ENCODE results near the gene NFKBIZ.

GRCh38 chr3:100613993-100614507 lies 4.6 kb downstream of the ADGRG7 start:
- PRO-cap, 4 experiments: no peak in any of the 4 experiments
- RAMPAGE, long total RNA, 4 experiments: no peak in any of the 4 experiments

DNA sequence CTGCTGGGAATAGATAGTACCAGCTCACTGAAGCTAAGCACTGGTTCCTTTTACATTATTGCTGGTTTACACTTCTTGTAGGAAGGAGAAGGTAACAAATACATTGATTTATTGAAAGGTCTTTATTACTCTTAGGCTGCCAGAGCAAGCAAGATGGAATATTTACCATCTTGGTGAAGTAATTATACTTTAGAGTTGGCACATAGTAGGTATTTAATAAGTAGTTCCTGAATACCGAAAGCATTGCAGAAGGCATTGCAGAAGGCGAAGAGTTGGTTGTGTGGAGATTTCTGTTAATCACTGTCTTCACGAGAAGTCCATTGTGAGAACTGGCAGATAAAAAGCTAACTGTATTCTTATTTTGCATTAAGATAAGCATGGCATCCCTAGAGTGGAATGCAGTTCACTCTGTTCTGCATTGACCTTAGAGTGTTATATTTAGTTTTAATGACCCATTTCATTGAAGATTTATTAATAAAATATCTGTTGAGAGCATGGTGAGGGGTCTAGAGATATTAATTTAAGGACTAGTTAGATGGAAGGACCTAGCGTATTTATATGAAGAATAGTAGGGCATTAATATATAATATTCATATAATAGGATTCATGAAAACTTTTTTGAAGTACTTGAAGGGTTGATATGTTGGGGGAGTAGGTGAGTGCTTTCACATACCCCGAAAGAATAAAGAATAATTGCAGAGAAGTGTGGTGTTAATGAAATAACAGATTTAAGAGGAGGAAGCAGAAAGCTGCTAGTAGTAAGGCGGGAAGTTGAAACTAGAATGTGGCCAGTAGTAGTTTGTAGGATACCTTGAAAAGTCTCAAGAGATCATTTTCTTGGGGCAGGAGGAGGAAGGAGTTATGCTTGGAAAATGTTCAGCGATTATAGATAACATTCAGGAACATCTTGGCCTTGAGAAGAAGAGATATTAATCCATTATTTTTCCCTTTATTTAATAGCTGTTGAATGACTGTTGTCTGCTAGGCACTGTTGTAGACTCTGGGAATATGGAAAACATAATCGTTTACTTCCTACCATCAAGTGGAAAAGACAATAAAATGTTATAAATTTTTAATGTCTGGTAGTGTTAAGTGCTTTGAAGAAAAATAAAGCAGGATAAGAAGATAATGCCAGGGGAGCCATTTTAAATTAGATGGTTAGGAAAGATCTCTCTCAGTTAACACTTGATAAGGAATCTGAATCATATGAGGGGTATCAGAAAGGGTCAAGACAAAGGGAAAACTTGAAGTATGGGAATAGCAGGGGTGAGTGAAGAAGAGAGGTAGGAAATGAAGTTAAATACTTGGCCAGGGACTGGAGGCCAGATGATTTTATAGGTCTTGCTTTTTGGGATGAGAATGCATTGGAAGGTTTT lies 2.9 kb downstream of the TFG start:
- PRO-cap, 4 experiments: no peak in any of the 4 experiments
- RAMPAGE, long total RNA, 4 experiments: no peak in any of the 4 experiments

DNA sequence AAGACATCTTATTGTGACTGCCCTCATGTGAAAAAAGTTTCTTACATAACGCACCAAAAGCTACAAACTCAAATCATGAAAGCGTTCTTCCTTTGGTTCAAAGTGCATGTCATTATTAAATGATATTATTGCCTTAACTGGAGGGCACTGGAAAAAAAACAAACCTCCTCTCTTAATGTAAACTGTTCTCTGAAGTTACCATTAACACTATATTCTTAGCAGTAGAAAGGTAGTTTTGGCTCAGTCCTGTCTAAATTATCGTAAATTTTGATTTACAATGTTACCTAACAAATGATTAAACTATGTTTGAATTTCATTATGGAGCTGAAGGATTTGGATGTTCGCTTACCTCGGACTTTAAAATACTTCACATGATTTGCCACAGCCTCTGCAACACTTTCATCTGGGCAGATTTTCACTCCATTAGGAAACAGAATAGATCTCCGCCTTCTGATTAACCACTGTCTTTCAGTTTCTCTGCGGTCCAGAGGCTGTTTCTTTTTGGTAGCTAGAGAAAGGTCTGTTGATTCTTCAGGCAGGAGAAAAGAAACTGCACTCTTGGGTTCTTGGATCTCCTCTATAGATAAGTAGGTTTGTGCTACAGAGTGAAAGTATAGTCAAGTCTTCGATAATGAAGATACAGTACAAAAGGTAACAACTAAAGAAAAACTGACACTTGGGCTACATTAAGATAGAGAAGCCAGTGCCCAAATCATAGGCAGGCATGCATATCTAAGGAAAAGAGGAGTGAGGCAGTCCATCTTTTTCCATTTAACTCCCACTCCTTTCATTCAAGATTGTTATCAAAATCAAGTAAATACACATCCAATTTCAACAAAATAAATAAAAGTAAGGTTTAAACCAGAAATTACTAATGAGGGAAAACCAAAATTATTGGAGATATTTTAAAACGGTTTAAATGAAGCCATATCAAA lies 873 bp downstream of the IMPG2 start:
- PRO-cap, 4 experiments: no peak in any of the 4 experiments
- RAMPAGE, long total RNA, 4 experiments: no peak in any of the 4 experiments

DNA sequence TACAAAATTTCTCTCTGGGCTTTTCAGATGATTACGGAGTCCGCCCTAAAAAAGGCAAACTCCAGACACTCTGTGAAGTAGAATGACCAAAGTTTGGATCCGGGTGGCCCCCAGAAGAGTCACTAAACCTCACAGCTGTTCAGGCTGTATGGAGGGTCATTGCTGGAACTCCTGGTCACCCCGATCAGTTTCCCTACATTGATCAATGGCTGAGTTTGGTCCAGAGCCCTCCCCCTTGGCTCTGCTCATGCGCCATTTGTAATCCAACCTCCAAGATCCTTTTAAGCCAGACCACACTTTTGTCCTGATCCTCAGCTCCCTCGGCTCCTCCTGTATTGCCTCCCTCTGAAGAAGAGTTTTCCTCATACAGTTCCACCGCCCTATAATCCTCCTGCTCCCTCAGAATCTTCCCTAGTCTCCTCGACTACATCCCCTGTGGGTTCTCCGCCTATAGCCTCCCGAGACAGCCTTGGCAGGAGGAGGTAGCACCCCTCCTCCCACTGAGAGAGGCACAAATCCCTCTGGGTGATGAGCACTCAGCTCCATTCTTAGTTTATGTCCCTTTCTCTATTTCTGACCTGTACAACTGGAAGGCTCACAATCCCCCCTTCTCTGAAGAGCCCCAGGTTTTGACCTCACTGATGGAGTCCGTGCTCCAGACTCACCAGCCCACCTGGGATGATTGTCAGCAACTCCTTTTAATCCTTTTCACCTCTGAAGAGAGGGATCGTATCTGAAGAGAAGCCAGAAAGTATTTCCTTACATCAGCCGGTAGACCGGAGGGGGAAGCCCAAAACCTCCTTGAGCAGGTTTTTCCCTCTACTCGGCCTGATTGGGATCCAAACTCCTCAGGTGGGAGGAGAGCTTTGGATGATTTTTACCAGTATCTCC lies 42.1 kb downstream of the ZBTB11 start:
- PRO-cap, 4 experiments: no peak in any of the 4 experiments
- RAMPAGE, long total RNA, 4 experiments: no peak in any of the 4 experiments

DNA sequence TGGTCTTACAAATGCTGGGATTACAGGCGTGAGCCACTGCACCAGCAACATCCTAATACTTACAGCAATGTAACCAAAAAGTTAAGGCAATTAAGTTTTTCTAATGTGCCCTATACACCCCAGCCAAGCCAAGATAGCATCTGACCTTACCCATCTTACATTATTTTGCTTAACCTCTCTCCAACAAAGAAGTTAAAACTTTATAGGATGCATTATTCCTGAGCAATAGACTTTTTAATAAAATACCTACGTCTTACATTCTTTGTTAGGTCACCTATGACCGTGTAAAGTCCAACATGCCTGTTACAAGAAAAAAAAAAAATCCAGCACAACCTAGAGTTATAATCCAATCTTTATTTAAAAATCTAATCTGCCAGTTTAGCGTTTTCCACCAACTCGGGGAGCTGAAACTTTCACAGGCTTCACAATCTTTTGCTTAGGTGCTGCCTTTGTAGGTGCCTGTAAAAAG lies 3.9 kb upstream of the ZBTB11 start:
- PRO-cap, 4 experiments: no peak in any of the 4 experiments
- RAMPAGE, long total RNA, 4 experiments: start-site peak on the plus strand in 2 of 4 experiments, centred at positions 376 to 402 of the sequence, 50 to 72 reads per replicate

GRCh38 chr3:101784815-101785797 lies 6.1 kb downstream of the NXPE3 start:
- PRO-cap, 4 experiments: peak in 3 of 4 experiments; most common plus-strand start chr3:101785559 (in 2); most common minus-strand start chr3:101785279 (in 3)
- RAMPAGE, long total RNA, 4 experiments: start-site peak on the plus strand in 2 of 4 experiments, at chr3:101785380-101785411 at its widest, 13 to 15 reads per replicate

DNA sequence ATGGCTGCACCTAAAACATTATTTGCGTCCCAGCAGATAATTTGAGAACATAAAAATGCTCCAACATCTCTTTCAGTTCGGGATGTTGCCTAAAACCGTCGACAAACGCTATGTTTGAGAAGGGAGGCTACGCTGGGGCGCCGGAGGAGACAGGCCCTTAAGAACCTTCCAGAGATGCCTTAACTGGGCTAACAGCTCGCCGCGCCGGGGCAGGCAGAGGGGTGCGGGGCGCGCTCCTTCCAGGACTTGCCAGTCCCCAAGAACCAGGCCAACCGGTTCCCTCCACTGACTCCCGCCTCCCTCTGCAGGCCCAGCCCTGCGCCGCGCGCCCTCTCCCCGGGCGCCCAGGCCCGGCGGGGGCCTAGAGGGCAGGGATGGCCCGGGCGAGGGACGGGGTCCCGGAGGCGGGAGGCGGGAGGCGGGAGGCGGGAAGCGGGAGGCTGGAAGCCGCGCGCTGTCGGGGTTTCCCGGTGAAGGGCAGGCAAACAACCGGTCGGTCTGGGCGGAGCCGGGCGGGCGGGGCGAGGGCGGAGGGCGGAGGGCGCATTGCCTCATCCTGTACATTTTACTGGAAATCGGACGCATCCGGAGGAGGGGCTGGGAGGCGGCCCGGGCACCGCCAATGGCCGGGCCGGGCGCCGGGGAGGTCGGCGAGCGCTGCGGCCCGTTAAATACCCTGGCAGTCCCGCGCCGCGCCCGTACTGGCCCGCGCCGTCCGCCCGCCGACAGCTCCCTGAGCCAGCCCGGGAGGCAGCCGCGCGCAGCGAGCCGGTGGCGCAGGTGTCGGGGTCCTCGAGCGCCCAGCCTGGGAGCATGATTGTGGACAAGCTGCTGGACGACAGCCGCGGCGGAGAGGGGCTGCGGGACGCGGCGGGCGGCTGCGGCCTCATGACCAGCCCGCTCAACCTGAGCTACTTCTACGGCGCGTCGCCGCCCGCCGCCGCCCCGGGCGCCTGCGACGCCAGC lies at the start of gene NFKBIZ:
TSS of gene NFKBIZ (plus strand) at position 699 of the 966 bp plus-strand sequence.
- PRO-cap, 4 experiments: peak in 4 of 4 experiments; most common plus-strand start position 670 of the sequence (in 3); most common minus-strand start position 472 of the sequence (in 2)
- RAMPAGE, long total RNA, 4 experiments: no peak in any of the 4 experiments

DNA sequence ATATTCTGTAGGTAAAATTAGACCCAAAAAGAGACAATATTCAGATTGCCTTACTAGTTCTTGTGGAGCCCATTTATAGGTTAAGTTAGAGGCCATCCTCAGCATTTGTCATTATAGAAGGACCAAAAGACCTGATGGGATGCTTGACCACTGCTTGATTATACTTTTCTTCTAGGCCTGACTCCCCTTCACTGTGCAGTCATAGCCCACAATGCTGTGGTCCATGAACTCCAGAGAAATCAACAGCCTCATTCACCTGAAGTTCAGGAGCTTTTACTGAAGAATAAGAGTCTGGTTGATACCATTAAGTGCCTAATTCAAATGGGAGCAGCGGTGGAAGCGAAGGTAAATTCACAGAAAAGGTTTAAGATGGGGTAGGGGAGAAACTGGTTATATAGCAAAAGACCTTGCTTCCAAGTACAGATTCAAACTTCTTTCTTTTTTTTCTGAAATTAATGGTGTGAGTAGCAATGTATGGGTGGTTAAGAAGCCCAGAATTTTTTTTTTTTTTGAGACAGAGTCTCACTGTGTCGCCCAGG lies 6.3 kb downstream of the NFKBIZ start:
- PRO-cap, 4 experiments: no peak in any of the 4 experiments
- RAMPAGE, long total RNA, 4 experiments: no peak in any of the 4 experiments

- PRO-cap, 4 experiments: no peak in any of the 4 experiments
- RAMPAGE, long total RNA, 4 experiments: no peak in any of the 4 experiments
Observed at GRCh38 chr3:101865956-101866471, 16.7 kb downstream of the NFKBIZ start.

GRCh38 chr3:101936460-101937315 lies 87.4 kb downstream of the NFKBIZ start:
- PRO-cap, 4 experiments: peak in 3 of 4 experiments; most common plus-strand start chr3:101936974 (in 3); most common minus-strand start chr3:101936703 (in 2)
- RAMPAGE, long total RNA, 4 experiments: no peak in any of the 4 experiments

GRCh38 chr3:101963910-101964290 lies 114.6 kb downstream of the NFKBIZ start:
- PRO-cap, 4 experiments: no peak in any of the 4 experiments
- RAMPAGE, long total RNA, 4 experiments: no peak in any of the 4 experiments

- PRO-cap, 4 experiments: no peak in any of the 4 experiments
- RAMPAGE, long total RNA, 4 experiments: no peak in any of the 4 experiments
Observed at GRCh38 chr3:102078918-102079240, 229.6 kb downstream of the NFKBIZ start.

DNA sequence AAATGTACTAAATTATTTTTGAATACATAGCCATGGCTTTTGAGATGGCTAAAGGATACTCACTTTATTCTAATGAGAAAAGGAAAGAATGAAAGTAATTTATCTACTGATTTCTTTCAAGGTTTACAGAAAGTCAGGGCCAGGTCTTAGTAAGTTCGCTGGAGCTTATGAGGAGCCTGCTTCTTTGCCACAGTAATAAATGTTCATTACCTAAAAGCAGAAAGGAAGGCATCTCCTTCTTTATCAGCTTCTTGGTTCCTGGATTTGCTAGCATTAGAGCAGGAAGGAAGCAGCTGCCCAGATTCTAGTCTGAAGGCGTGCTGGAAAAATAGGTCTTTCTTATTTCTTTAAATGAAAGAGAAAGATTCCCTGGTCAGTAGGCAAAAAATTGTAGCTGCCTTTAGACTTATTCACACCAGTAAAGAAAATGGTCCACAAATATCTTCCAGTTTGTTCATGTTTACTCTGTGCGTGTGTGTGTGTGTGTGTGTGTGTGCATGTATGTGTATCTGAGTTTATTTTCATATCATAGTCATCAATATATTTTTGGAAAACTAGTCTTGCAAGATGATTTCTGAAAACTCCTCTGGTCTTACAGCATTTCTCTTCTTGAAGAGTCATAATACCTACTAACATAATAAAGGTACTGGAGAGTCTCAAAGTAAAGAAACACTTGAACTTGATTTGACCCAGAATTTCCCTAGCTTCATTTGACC lies 255.4 kb upstream of the ZPLD1 start:
- PRO-cap, 4 experiments: no peak in any of the 4 experiments
- RAMPAGE, long total RNA, 4 experiments: no peak in any of the 4 experiments

- PRO-cap, 4 experiments: no peak in any of the 4 experiments
- RAMPAGE, long total RNA, 4 experiments: no peak in any of the 4 experiments
Observed at GRCh38 chr3:102673675-102674179, 238.9 kb downstream of the ZPLD1 start.

GRCh38 chr3:105369493-105369820 lies 2.7 kb downstream of the ALCAM start:
- PRO-cap, 4 experiments: peak in 1 of 4 experiments; most common plus-strand start chr3:105369620 (in 1)
- RAMPAGE, long total RNA, 4 experiments: no peak in any of the 4 experiments

DNA sequence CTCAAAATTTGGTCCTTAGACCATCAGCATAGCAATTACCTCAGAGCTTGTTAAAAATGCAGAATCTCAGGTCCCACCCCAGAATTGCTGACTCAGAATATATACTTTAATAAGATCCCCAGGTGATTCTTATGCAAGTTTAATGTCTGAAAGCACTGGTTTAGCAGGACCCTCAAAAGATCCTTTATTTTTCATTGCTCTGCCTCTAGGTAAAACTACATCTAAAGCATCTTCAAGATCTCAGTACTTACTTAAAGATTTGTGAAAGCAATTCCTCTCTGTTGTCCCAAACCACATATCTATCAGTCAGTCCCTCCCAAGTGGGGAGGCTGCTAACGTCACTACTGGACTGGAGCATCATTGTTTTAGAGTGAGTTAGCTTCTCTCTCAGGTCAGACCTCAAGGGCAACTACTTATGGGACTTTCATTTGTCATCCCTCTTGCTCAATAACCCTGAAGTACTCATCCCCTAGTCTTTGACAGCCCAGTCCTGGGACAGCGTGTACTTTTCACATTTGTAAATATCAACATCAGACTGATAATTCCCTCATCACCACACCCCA lies 76.7 kb downstream of the CBLB start:
- PRO-cap, 4 experiments: no peak in any of the 4 experiments
- RAMPAGE, long total RNA, 4 experiments: no peak in any of the 4 experiments

DNA sequence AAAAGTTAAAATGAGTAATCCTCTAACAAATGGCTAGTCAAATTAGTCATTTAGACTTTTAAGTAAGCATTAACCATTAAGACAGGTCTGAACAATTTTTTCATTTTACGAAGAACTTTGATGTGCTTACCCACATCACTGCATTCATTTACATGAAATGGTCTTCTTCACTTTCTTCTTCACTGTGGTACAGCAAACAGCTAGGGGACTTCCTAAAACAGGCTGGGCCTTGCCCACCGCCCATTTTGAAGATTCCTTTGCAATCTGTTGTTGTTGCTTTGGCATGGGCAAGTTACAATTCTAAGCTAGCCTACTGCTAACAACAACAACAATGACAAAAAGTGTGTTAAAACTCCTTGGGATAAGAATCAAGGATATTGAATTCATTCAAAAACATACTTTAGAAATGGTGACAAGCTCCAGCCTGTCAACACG lies 67.4 kb downstream of the CBLB start:
- PRO-cap, 4 experiments: no peak in any of the 4 experiments
- RAMPAGE, long total RNA, 4 experiments: no peak in any of the 4 experiments

DNA sequence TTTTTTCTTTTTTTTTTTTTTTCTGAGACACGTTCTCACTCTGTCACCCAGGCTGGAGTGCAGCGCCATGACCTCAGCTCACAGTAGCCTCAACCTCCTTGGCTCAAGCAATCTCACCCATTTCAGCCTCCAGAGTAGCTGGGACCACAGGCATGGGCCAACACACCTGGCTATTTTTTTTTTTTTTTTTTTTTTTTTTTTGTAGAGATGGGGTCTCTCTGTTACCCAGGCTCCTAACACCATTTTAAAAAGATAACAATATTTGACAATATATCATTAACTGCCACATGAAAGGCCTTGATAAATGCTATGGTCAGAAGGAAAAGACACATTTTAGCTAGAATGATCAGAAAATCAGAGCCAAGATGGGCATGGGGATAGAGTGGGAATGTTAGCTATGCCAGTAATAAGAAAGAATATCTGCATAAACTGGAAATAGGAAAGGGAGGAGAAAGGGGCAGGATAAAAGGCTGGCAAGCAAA lies 30.7 kb downstream of the CBLB start:
- PRO-cap, 4 experiments: no peak in any of the 4 experiments
- RAMPAGE, long total RNA, 4 experiments: no peak in any of the 4 experiments

GRCh38 chr3:105866563-105867223 lies 2.1 kb downstream of the CBLB start:
- PRO-cap, 4 experiments: peak in 1 of 4 experiments; most common plus-strand start chr3:105866847 (in 1); most common minus-strand start chr3:105866698 (in 1)
- RAMPAGE, long total RNA, 4 experiments: no peak in any of the 4 experiments

GRCh38 chr3:106130684-106131353 lies 262.0 kb upstream of the CBLB start:
- PRO-cap, 4 experiments: no peak in any of the 4 experiments
- RAMPAGE, long total RNA, 4 experiments: no peak in any of the 4 experiments

Measured in spleen (tissue), 7 donors.